HT-29 (cell line): ENCODE measurements around a stretch of chr1.

GRCh38 chr1:92543165-92543767 lies 56.5 kb upstream of the GFI1 start:
- RAMPAGE, long total RNA: no peak

DNA sequence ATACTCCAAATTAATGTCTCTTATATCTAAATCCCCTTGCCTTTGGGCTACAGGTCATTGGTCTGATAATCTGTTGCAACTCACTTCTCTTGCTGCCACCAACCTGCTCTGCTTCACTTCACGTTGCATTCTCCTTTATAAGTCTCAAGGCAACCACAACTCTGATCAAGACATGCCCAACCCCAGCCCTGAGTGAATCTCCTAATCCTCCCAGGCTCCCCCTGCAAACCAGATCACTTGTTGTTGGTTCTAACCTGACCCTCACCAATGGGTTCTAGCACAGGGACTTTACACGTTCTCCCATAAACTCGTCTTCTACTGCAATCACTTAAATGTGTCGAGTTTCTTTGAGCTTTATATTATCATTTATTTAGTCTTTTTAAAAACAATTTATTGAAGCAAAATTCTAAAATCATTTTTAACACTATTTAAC lies 139.1 kb downstream of the EVI5 start:
- RAMPAGE, long total RNA: no peak

DNA sequence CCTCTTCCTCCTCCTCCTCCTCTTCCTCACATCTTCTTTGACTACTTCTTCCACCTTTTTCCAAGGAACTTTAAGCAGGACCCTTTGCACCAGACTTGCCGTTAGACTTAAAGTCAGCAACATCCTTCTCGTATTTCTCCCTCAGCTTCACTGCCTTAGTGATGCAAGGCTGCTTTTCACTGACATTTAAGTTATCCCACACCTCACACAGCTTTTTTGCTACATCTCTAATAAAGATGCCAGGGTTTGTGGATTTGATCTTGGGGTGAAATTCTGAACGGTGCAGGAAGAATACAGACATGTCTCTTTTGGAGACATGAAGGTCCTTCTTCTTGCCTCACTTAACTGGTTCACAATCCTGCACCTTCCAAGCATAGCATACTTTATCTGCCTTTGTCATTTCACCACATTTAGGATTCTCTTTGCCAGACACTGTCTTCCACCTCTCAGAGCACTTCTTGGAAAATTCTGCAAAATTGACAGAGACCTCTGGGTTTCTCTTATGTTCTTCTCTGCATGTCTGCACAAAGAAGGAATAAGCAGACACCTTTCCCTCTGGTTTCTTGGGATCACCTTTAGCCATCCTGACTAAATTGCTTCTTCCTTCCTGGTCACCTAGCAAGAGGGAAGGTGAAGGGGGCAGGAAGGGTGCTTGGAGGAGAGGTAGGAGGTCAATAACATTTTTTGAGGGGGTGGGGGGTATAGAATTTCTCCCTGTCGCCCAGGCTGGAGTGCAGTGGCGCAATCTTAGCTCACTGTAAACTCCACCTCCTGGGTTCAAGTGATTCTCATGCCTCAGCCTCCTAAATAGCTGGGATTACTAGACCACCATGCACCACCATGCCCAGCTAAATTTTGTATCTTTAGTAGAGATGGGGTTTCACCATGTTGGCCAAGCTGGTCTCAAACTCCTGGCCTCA lies 137.6 kb downstream of the EVI5 start:
- RAMPAGE, long total RNA: no peak

DNA sequence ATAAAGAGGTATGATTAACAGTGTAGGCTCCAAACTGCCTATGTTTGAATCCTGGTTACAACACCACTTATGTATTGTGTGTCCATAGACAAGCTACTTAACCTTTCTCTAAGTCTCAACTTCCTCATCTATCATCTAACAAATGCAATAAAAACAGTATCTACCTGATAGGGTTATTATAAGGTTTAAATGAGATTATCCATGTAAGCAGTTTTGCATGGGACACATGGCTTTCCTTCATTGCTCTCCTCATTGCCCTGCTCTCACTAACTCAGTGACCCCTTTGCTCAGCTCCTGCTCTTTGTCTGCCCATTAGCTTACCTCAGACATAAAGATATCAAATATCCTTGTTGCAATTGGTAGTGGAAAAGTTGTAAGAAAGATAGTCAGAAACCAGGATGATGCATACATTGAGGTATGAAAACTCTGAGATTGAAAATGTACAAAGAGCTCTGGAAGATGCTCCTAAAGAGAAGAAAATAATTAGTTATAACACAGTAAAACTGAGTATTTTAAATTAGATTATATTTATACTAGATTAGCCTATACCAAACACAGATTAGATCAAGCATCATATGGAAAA lies 89.8 kb downstream of the EVI5 start:
- RAMPAGE, long total RNA: no peak

- RAMPAGE, long total RNA: no peak
Measured at GRCh38 chr1:92715375-92715931, 69.5 kb downstream of the EVI5 start.

GRCh38 chr1:93131156-93132116 lies 48.8 kb downstream of the TMED5 start:
- RAMPAGE, long total RNA: no peak

GRCh38 chr1:93277468-93277667 lies 68.3 kb upstream of the DR1 start:
- RAMPAGE, long total RNA: no peak

- RAMPAGE, long total RNA: no peak
Measured at GRCh38 chr1:93340667-93341813, 4.7 kb upstream of the DR1 start.

DNA sequence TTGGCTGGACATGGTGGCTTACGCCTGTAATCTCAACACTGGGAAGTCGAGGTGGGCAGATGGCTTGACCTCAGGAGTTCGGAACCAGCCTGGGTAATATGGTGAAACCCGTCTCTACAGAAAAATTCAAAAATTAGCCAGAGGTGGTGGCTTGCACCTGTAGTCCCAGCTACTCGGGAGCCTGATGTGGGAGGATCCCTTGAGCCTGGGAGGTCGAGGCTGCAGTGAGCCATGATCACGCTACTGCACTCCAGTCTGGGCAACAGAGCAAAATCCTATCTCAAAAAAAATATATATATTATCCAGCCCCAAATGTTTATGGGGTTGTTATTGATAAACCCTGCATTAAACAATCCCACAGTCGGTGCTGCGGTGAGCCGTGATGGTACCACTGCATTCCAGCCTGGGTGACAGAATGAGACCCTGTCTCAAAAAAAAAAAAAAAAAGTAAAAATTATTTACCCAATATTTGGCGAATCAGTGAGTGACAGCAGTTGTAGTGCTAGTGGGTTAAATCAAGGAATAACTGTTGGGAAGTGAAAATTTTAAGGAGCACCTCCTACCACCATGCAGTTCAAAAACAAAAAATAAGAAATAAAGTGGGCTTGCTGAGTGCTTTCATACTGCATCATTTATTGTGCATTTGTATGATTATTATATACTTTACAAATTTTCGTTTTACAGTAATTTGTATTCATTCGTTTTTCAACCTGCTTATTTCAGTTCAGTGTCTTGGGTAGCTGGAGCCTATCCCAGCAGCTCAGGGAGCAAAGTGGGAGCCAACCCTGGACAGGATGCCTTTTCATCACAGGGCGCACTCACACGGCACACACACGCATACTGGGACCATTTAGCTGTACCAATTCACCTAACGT lies 21.2 kb downstream of the DR1 start:
- RAMPAGE, long total RNA: no peak

GRCh38 chr1:93448331-93449001 lies 548 bp downstream of the FNBP1L start:
- RAMPAGE, long total RNA: no peak

DNA sequence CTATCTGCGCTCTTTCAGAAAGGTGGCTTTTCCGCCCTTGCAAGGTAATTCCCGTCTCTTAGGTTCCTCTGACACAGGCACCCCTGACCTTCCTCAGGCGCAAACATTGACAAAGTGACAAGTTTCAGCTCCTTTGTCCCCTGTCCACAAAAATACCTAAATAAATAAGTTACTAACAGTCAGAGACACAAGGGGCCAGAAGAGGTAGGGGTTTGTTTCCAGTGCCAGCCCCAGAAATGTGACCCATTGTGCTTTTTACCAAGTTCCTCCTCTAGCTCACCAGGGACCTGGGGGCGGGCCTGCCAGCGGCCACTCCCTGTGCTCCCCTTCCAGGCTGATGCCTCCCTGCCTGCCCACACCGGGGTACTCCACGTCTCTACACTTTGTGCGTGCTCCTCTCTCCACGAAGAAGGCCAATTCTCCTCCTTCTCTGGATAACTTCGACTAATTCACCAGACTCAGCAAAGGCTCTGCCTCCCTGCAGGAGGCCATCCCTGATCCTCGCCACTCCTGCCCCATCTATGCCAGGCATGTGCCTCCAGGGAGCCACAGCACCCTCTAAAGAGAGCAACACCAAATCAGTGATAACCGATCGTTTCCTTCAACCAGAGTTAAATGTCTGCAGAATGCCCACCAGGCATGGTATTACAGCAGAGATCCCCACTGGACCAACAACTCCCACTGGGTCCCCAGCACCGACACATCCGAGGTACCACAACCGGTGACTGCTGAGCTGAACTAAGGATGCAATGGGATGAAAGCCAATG lies 72.0 kb downstream of the BCAR3 start:
- RAMPAGE, long total RNA: no peak

- RAMPAGE, long total RNA: no peak
Measured at GRCh38 chr1:93617294-93618456, 64.0 kb downstream of the BCAR3 start.

DNA sequence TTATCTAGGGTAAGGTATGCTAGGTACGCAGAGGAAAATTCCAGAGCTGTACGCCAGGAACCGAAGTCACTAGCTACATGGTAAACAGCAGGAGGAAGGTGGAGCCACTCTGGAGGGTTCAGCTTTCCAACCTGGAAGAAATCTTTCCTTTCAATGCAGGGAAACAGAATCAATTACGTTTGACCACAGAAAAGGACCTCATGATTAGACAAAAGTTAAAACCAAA lies 43.1 kb downstream of the BCAR3 start:
- RAMPAGE, long total RNA: no peak

DNA sequence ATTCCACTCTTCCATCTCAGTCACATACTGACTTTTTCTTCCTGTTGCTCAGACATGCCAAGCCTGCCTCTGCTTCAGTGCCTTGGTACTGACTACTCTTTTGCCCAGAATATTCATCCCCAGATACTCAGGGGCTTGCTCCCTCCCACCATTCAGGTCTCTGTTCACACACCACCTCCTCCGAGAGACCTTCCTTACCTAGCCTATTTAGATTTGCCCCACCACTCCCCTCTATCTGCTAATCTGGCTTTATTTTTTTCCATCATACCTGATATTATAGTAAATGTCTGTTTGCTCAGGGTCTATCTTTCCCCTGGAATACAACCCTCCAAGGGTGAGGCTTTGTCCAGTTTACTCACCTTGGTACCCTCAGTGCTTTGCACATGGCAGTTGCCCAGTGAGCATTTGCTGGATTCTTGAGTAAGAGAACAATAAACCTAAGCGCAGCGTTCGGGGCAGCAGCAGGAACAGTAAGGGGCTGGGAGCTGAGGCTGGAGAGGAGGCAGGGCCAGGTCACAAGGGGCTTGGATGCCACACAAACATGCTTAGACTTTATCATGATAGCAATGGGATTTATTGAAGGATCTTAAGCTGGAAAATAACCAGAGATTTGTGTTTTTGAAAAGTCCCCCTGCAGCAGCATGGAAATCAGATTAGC lies 26.9 kb downstream of the BCAR3 start:
- RAMPAGE, long total RNA: no peak

GRCh38 chr1:94017448-94017987 lies 103.4 kb downstream of the ABCA4 start:
- RAMPAGE, long total RNA: no peak

- RAMPAGE, long total RNA: no peak
Measured at GRCh38 chr1:94022332-94022969, 98.5 kb downstream of the ABCA4 start.

- RAMPAGE, long total RNA: no peak
Measured at GRCh38 chr1:94038299-94038958, 82.5 kb downstream of the ABCA4 start.

- RAMPAGE, long total RNA: no peak
Measured at GRCh38 chr1:94044188-94044816, 76.6 kb downstream of the ABCA4 start.

GRCh38 chr1:94061459-94061762 lies 59.5 kb downstream of the ABCA4 start:
- RAMPAGE, long total RNA: no peak

DNA sequence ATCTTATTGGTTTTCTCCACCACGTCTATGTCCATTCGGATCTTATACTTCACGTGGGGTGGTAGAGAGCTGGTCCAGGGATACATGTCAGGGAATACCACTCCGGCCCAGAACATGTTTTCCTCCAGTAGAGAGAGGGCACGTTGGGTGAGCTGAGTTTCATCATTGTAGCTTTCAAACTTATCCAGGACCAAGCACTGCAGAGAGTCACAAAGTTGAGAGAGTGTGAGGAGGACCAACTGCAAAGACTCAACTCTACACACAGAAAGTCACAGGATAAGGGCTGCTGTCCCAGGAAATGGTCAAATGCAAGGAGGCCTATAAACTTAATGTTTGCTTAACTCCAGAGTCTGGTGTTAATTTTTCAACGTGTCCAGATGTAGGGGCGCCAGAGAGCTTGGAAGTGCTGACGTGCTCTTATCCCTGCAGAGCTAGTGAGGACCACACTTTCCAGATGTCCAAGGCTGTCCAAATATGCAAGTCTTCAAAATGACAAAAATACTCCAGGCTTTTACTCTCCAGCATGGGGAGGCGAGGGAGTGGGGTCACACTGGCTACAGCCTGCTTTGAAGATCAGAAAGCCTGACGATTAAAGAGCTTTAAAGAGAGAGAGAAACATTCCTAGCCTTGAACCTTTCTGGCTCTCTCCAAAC lies 57.7 kb downstream of the ABCA4 start:
- RAMPAGE, long total RNA: no peak